SK-MEL-5 (cell line): Measurements from ENCODE around the gene LIMK2.

DNA sequence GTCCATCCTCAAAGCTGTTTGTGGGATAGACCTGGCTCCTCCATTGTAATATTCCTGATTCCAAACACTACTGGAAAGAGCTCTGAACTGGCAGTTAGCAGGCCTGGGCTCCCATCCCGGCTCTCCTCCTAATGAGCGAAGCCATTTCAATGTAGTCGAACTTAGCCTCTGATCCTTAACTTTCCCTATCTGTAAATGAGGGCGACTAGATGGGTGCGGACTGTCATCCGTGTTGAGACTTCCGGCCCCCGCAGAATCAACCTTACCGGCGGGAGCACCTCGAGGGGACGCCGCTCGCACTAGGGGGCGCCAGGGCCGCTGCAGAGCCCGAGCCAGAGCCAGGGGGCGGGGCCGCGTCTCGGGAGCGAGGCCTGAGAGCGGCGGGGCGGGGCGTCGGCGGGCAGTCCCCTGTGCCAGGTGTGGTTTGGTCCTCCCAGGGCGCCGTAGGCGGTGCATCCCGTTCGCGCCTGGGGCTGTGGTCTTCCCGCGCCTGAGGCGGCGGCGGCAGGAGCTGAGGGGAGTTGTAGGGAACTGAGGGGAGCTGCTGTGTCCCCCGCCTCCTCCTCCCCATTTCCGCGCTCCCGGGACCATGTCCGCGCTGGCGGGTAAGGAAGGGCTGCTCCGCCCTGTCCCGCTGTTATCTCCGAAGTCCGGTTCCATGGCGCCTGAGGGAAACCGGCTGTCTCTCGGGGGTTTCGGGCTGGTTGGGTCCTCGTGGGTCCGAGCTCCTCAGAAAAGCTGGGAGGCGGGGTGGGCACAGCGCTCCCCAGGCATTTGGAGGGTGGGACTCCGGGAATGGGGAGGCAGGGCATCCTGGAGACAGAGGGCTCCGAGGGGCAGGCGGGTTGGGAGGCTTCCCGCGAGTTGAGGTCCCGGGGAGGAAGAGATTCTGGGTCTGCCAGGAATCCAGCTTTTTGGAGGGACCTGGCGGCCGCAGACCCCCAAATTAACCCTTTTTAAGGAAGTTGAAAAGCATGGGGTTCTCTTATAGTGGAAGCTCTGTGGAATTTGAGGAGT is at the start of gene LIMK2:
Gene LIMK2 (plus strand): TSS at position 479 of the 1,017 bp plus-strand sequence.
RAMPAGE:
- cytosol, long total RNA, result no peak
- long total RNA, result start-site peak on the plus strand centred at position 433 of the sequence, 144 bp wide, 38 and 29 reads in 2 replicates
- nucleus, long total RNA, result no peak

GRCh38 chr22:31218470-31219210 is 6.5 kb downstream of the LIMK2 start:
RAMPAGE:
- cytosol, long total RNA, result no peak
- long total RNA, result no peak
- nucleus, long total RNA, result no peak

RAMPAGE:
- cytosol, long total RNA, result no peak
- long total RNA, result no peak
- nucleus, long total RNA, result no peak
These were observed 38.7 kb downstream of the LIMK2 start for GRCh38 chr22:31250641-31251326.

RAMPAGE:
- cytosol, long total RNA, result no peak
- long total RNA, result no peak
- nucleus, long total RNA, result no peak
These were observed 8.9 kb downstream of the PATZ1 start for GRCh38 chr22:31337240-31337575.

RAMPAGE:
- cytosol, long total RNA, result no peak
- long total RNA, result no peak
- nucleus, long total RNA, result no peak
These were observed 75.8 kb downstream of the DEPDC5 start for GRCh38 chr22:31829585-31830029.

GRCh38 chr22:31944181-31944377 is 256 bp upstream of the YWHAH start:
RAMPAGE:
- cytosol, long total RNA, result no peak
- long total RNA, result no peak
- nucleus, long total RNA, result no peak

DNA sequence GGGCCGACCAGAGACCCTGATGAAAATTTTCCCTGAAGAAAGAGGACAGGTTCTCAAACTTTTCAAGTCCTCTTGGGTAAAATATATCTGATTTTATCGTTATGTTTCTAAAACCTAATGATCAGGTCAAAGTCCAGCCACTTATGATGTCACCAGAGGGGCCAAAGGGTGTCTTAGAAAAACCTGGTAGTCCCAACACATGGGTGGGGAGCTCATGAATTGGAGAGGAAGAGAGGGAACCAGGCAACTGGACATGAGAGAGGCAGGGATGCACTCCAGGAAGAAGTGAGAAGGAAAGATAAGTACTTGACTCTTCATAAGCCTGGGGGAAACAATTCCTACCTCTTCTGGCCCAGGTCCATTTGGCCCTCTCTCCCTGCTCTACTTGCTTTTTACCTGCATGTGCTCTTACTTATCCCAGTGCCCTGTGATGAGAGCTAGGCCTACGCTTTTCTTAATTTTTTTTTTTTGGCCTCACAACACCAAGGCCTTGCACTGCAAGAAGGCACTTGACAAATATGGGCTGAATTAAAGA is 9.3 kb downstream of the SLC5A1 start:
RAMPAGE:
- cytosol, long total RNA, result no peak
- long total RNA, result no peak
- nucleus, long total RNA, result no peak

DNA sequence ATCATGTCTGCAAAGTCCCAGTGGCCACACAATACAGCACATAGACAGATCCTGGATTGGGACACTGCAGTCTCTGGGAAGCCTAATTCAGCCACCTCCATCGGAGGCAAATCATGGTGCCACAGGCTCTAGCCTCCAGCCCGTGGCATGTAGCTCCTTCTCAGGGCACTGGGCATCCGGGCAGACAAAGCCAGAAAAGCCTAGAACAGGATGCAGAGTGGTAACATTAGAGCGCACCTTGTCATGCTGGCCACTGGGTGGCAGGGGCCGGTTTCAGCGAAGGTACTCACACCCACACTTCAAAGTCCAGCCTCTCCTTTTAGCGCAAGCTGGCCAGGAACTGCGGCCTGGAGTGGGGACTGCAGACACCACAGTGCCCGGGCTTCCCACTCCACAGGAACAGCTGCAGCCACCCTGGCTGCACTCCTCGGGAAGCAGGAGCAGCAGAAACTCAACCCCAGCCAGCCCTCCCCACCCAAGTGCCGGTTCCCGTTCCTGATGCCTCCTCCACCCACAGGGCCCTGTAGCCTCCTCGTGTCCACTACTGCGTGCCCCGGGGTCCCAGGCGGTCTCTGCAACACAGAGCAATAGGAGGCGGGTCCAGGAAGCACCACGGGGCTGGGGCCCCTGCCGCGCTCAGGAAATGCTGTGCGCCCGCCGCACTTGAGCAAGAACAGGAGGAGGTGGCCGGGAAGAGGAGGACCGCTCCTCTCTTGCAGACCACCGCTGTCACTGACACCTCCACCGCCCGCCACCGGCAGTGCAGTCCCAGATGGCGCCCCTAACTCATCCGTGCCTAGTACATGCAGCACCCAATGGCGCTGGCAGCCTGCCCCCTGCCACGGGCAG is 2.3 kb downstream of the RFPL2 start:
RAMPAGE:
- cytosol, long total RNA, result no peak
- long total RNA, result no peak
- nucleus, long total RNA, result no peak

RAMPAGE:
- cytosol, long total RNA, result no peak
- long total RNA, result no peak
- nucleus, long total RNA, result no peak
These were observed 22.9 kb upstream of the RFPL3 start for GRCh38 chr22:32334812-32335118.

GRCh38 chr22:32528311-32528763 is 53.7 kb downstream of the FBXO7 start:
RAMPAGE:
- cytosol, long total RNA, result no peak
- long total RNA, result no peak
- nucleus, long total RNA, result no peak

DNA sequence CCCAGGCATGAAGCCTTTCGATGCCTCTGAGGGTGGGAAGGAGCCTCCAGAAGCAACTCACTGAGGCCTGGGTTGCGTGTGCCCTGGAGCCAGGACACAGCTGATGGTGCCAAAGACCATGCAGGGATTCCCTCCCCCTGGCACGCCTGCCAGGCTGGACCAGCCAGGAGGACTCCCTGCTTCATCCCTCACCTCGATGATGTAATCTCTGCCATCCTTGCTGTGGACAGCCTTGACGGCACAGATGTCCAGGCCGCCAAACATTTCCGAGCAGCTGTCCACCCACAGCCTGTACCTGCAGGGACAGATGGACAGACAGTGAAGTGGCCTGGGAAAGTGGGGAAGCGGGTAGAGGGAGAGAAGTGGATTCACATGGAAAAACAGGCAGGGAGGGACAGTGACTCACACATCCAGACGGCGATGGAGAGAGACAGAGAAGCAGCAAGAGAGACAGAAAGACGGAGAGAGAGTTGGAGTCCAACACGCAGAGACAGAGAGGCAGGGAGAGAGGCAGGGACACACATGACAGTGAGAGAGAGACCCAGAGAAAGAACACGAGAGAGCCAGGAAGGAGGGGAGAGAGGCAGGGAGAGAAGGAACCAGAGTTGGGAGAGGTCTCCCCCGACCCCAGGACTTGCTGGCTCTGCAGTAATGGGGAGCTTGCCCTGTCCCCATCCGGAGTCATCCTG is 59.1 kb downstream of the FBXO7 start:
RAMPAGE:
- cytosol, long total RNA, result no peak
- long total RNA, result no peak
- nucleus, long total RNA, result no peak

DNA sequence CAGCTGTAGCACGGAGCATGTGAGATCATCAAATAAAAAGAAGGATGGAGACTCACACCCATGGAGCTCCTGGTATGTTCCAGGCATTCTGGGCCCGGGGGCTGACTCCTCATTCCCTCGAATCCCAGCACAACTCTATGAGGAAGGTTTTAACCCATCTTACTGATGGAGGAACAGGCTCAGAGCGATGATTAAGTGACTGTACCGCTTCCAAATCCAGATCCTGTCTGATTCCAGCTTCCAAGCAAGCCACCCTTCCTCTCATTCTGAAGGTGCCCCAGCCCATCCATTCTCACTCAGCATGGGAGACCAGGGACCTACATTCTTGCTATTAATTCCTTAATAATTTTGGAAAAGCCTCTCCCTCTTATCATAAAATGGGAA is 60.3 kb downstream of the FBXO7 start:
RAMPAGE:
- cytosol, long total RNA, result no peak
- long total RNA, result no peak
- nucleus, long total RNA, result no peak

DNA sequence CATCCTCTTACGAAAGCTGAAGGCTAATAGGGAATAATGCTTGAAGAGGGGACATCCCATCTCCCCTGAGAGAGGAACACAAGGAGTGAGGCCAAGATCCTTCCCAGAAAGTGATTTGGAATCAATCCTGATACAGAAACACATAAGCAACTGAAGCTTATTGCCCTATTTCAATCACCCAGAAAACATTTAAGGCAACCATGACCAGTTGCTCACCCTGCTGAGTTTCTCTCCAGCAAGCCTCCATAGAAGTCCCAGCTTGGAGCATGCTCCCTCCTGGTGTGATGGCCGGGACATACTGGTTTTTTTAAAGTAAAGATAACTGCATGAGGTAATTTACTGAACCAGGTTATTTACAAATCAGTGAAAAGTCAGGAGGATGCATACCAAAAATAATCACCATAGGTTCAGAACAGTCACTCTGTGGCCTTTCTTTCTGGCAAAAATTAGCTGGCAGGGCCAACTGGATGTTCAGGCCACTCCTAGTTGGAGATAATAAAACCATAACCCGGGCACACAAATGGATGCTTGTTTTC is 80.7 kb downstream of the FBXO7 start:
RAMPAGE:
- cytosol, long total RNA, result no peak
- long total RNA, result no peak
- nucleus, long total RNA, result no peak

RAMPAGE:
- cytosol, long total RNA, result no peak
- long total RNA, result no peak
- nucleus, long total RNA, result no peak
These were observed 83.0 kb downstream of the FBXO7 start for GRCh38 chr22:32557477-32558100.

DNA sequence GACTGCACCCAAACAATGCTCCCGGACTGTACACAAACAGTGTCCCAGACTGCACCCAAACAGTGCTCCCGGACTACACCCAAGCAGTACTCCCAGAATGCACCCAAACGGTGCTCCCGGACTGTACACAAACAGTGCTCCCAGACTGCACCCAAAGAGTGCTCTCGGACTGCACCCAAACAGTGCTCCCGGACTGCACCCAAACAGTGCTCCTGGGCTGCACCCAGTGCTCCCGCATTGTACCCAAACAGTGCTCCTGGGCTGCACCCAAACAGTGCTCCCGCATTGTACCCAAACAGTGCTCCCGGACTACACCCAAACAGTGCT is 89.9 kb downstream of the FBXO7 start:
RAMPAGE:
- cytosol, long total RNA, result no peak
- long total RNA, result no peak
- nucleus, long total RNA, result no peak

RAMPAGE:
- cytosol, long total RNA, result no peak
- long total RNA, result no peak
- nucleus, long total RNA, result no peak
These were observed 149.1 kb upstream of the TIMP3 start for GRCh38 chr22:32652400-32652904.

DNA sequence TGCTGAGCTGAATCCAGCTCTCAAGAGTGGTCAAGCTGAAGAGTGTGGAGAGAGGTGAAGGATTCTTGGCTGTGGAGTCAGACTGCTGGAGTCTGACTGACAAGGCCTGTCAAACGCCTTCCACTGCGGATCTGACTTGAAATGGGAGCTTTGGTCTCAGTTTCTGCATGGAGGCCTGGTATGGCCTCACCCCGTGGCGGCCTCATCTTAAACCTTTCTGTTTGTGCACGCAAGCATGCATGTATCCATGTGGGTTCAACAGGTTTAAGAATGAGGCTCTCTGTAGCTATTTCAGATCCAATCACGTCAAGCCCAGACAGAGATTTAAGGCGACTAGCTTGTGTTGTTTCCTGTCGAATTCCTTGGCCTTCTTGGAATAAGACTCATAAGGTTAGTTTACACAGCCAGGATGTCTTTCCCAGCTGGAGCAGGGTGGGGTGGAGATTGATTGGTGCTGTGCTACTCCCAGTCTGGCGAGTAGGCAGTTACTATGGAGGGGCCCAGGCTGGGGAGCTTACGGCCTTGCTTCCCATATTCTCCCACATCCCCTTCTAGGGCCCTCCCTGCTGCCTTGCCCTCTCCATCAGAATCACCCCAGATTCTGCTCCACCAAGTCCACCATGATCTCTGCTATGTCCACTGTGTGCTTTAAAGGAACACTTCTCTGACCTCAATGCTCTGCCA is 83.7 kb upstream of the TIMP3 start:
RAMPAGE:
- cytosol, long total RNA, result no peak
- long total RNA, result no peak
- nucleus, long total RNA, result no peak

RAMPAGE:
- cytosol, long total RNA, result no peak
- long total RNA, result no peak
- nucleus, long total RNA, result no peak
These were observed 10.1 kb downstream of the TIMP3 start for GRCh38 chr22:32811559-32811957.

RAMPAGE:
- cytosol, long total RNA, result no peak
- long total RNA, result no peak
- nucleus, long total RNA, result no peak
These were observed 52.9 kb downstream of the TIMP3 start for GRCh38 chr22:32854096-32855047.

GRCh38 chr22:33163835-33164303 is 105.7 kb upstream of the SYN3 start:
RAMPAGE:
- cytosol, long total RNA, result no peak
- long total RNA, result no peak
- nucleus, long total RNA, result no peak